Islet of Langerhans (tissue), 1 donor: Measurements from ENCODE around the genes EZH1, PSME3, NBR1 and CCDC200.

GRCh38 chr17:42490316-42490741 lies 31.7 kb downstream of the ATP6V0A1 start:
- RRBS: no CpG with 5 or more reads among the region's 1 CpG

GRCh38 chr17:42508952-42509906 lies 26.8 kb upstream of the NAGLU start:
- RRBS: no CpG with 5 or more reads among the region's 10 CpGs

GRCh38 chr17:42610500-42610904 lies 1.0 kb downstream of the TUBG1 start:
- RRBS: no CpG with 5 or more reads among the region's 8 CpGs

- RRBS: no CpG with 5 or more reads among the region's 5 CpGs
Observed at GRCh38 chr17:42667274-42667870, 8.3 kb downstream of the TUBG2 start.

- RRBS: 68% methylated on average over 3 of the region's 29 CpGs
Observed at GRCh38 chr17:42683473-42684118, 1.3 kb downstream of the CNTNAP1 start.

DNA sequence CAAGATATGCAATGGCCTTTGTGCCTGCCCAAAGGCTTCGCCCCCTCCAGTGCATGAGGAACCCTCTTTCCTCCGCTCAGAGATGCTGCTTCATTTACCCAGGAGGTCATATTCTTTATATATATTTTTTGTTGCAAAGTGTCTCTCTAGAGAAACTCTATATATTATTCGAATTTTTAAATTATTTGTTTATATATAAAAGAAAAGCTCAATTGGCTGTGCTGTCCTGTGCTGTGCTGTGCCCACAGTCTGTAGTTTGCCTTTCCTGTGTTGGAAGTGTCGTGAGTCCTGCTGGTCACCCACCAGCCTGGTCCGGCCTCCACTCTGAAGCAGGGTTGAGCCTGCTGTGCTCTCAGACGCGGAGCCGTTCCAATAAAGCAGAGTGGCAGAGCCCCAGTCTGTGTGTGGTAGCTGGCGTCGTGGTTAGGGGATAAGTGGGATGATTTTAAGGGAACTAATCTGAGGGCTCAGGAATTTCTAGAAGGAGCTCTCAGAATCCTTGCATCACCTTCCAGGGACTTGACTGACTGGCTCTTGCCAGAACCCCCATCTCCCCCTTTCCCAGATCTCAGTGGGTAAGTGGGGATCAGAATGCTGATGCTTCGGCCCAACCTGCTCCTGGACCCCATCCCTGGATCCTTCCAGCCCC lies 17.4 kb downstream of the CNTNAP1 start:
- RRBS: no CpG with 5 or more reads among the region's 11 CpGs

DNA sequence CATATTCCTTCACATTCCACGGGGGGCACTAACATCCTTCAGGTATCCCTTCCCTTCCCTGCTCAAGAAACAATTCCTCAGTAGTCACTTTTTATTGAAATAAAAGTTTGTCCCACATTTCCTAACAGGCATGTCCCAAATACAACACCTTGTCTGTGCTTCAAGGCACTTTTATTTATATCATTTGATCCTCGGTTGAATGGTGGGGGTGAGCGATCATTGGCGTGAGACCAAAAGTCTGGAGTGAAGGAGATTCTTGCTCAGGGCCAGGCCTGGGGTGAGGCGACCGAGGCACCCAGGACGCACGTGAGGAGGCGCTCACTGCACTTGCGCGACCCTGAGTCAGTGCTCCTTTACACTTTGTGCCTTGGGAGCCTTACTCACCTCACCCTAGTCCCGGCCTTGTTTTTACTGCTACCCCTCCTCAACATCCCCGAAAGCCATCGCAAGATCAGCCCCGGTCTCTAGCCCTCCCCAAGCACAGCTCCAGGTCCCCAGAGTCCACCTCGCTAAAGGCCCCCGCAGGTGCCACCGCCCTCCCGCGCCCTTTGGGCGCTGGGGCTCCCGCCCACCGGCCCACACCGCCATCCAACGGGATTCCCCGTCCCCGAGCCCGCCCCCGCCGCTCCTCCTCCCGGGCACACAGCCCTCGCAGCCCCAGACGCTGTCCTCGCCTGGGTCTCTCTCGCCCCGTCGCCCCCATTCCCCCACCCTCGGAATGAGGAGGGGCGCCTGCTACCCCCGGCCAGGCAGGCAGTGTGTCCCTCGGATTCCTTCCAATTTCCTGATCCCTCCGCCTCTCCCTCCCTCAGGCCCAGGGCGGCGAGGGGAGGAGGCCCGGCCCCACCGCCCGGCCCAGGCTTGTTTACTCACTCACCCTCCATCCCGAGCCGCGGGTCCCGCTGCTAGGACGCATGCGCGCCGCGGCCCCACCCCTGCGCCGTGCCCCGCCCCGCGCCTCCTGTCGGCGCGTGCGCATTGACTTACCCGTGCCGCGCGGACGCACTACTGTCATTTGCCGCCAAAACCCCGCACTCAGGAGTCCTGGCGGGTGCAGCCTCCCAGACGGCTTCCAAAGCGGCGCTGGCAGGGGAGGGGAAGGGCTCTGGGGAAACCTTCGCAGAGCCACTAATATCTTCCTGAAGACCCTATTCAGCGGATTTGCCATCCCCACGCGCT lies at the start of gene EZH1:
Gene EZH1 (minus strand): TSS at position 907 of the 1,179 bp plus-strand sequence.
- RRBS: 5% methylated on average over 22 of the region's 80 CpGs

DNA sequence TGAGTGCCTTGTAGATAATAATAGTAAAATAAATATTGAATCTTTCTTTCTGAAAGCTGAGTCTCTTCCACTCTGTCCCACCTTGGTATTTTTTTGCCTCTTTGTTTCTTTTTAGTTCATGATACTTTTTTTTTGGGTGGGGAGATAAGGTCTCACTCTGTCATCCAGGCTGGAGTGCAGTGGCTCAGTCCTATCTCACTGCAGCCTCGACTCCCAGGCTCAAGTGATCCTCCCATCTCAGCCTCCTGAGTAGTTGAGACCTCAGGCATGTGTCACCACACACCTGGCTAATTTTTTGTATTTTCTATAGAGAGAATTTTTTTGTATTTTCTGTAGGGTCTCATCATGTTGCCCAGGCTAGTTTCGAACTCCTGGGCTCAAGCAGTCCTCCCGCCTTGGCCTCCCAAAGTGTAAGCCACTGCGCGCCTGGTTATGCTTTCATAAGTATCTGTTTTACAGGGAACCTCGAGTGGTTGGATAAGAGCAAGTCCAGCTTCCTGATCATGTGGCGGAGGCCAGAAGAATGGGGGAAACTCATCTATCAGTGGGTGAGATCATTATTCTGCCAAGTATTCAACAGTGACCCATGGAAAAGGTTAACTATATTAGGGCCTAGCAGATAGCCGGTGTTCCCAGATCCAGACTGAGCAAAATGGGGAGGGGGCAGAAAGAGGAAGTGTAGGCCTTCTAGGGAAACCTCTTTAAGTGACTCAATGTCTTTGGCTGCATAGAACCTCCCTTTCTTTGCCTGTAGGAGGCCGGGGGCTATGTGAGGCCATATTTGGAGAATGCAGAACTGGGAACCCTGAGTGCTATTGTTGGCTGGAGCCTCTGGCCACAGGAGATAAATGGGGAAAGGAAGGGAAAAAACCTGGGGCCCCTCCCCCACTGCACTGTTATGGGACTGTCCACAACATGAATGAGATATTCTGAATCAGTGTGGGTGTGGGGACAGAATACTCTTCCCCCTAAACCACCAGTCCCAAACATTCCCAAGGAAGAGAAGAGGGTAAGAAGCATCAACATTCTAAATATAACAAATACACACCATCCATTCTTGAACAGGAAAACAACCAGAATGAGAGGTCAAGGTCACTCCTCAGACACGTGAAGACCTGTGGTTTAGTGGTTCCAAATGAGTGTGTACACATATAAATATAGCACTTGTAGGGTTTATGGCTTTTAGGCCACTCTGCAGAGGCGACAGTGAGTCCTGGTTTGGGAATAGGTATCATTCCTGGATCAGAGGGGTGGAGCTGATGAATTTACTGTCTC lies 2.1 kb downstream of the VPS25 start:
- RRBS: no CpG with 5 or more reads among the region's 11 CpGs

DNA sequence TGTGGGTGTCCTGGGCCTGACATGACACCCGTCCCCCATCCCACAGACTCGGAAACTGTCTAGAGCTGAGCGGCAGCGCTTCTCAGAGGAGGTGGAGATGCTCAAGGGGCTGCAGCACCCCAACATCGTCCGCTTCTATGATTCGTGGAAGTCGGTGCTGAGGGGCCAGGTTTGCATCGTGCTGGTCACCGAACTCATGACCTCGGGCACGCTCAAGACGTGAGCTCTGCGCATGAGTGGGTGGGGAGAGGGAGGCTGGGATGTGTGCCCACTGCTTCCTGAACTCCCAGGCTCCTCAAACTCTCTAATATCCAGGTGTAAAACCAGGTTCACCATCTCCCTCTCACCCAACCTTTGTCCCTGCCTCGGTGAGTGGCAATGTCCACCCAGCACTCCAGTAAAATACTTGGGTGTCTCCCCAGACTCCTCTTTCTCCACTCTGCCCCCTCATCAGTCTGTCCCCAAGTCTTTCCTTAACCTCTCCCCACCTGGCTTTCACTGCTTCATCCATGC lies 2.4 kb downstream of the WNK4 start:
- RRBS: no CpG with 5 or more reads among the region's 15 CpGs

DNA sequence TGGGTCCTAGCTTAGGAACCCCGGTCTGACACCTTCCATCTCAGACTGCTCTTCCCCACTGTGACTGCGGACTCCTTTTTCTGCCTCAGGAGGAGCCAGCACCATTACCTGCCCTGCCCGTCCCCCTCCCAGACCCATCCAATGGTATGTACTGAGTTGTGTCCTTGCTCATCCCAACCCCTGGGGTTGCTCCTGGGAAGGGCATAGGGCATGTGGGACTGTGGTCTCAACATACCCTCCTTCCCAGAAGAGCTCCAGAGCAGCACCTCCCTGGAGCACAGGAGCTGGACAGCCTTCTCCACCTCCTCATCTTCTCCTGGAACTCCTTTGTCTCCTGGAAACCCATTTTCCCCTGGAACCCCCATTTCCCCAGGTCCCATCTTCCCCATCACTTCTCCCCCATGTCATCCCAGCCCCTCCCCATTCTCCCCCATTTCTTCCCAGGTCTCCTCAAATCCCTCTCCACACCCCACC lies 3.9 kb downstream of the COA3 start:
- RRBS: no CpG with 5 or more reads among the region's 3 CpGs

GRCh38 chr17:42796776-42798057 lies 1.3 kb downstream of the COA3 start:
- RRBS: no CpG with 5 or more reads among the region's 10 CpGs

- RRBS: 3% methylated on average over 35 of the region's 72 CpGs
Observed at GRCh38 chr17:42832607-42833701, at the start of gene PSME3. Gene PSME3, plus strand, starts transcription at chr17:42833397.

GRCh38 chr17:42833702-42833810 lies 359 bp downstream of the PSME3 start:
- RRBS: 1% methylated on average over 4 of the region's 5 CpGs

DNA sequence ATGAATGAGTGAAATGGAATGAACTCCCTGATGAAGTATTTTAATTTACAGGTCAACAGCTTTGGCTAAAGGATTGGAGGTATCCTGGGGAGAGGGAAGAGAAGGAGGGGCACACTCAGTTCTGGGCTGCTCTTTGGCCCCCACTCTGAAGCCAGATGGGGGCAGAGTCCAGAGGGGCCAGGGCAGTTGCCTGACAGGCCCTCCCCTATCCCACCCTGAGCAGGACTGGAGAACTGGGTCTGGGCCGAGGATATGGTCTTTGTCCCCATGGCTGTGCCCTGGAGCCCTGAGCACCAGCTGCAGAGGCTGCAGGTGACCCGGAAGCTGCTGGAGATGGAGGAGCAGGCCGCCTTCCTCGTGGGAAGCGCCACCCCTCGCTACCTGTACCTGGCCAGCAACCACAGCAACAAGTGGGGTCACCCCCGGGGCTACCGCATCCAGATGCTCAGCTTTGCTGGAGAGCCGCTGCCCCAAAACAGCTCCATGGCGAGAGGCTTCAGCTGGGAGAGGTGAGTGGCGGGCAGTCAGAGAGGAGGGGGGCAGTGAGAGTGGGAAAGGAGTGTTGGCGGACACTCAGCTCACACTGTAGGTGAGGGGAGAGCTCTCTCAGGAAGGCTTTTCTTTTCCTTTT lies 3.3 kb downstream of the AOC3 start:
- RRBS: 72% methylated on average over 2 of the region's 12 CpGs

DNA sequence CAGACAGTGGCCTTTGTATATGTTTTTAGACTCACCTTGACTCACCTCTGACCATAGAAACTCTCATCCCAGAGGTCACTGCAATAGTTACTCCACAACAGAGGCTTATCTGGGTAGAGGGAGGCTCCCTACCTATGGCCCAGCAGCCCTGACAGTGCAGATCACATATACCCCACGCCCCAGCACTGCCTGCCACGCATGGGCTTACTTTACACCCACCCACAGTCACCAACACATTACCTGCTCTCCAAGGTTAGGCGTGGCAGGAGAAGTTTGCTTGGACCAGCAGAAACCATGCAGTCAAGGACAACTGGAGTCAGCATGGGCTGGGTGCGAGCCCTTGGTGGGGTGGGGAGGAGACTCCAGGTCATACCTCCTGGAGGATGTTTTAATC lies 2.2 kb upstream of the G6PC1 start:
- RRBS: no CpG with 5 or more reads among the region's 4 CpGs

- RRBS: 92% methylated on average over 3 of the region's 7 CpGs
Observed at GRCh38 chr17:43016225-43016552, 6.0 kb downstream of the VAT1 start.

GRCh38 chr17:43170895-43171794 lies at the start of gene NBR1:
Gene NBR1, plus strand, starts transcription at chr17:43171214.
- RRBS: no CpG with 5 or more reads among the region's 44 CpGs

- RRBS: no CpG with 5 or more reads among the region's 2 CpGs
Observed at GRCh38 chr17:43228557-43229005, at the start of gene CCDC200. Gene CCDC200, minus strand, starts transcription at chr17:43228623.

DNA sequence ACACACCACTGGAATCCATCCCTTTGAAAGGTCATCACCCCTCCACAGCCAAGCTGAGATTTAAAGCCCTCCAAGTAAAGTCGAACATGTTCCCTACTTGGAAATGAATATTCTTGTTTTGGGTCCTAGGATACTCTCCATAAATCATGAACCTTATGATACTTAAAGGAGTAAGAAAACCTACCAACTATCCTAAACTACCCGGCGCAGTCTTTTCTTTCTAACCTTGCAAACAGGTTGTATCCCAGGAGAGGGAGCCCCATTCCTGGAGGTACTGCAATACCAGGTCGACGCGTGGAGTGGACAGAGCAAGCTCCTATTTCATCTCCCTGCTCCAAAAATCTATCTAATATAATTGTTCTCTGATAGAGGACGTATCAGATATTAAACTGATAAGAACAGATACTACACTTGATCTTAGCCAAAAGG lies 11.8 kb upstream of the ARL4D start:
- RRBS: no CpG with 5 or more reads among the region's 7 CpGs

DNA sequence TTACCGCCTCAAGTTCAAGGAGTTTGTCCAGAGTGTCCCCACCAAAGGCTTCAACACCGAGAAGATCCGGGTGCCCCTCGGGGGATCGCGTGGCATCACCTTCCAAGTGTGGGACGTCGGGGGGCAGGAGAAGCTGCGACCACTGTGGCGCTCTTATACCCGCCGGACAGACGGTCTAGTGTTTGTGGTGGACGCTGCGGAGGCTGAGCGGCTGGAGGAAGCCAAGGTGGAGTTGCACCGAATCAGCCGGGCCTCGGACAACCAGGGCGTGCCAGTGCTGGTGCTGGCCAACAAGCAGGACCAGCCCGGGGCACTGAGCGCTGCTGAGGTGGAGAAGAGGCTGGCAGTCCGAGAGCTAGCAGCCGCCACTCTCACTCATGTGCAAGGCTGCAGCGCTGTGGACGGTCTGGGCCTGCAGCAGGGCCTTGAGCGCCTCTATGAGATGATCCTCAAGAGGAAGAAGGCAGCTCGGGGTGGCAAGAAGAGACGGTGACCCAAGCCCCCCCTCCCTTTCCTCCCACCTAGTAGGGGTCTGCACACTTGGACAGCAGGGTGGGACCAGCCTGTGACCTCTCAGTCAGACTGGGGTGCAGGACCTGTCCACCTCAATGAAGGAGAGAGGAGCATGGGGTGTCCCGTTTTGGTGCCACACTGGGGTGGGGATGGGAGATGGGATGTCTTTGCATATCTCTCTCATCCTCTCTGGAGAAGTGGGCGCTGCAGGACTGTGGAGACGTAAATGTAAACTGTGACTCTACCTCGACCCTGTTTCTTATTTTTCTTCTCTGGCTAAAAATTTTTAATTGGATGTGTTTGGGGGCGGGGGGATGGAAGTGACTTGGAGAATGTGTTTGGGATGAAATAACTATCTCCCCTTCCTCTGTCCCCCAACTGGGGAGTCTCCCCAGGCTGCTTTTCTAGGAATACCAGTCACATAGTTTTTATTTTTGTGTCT lies 1.3 kb downstream of the ARL4D start:
- RRBS: 80% methylated on average over 16 of the region's 34 CpGs